RPMI7951 (cell line): ENCODE measurements around a stretch of chr22.

DNA sequence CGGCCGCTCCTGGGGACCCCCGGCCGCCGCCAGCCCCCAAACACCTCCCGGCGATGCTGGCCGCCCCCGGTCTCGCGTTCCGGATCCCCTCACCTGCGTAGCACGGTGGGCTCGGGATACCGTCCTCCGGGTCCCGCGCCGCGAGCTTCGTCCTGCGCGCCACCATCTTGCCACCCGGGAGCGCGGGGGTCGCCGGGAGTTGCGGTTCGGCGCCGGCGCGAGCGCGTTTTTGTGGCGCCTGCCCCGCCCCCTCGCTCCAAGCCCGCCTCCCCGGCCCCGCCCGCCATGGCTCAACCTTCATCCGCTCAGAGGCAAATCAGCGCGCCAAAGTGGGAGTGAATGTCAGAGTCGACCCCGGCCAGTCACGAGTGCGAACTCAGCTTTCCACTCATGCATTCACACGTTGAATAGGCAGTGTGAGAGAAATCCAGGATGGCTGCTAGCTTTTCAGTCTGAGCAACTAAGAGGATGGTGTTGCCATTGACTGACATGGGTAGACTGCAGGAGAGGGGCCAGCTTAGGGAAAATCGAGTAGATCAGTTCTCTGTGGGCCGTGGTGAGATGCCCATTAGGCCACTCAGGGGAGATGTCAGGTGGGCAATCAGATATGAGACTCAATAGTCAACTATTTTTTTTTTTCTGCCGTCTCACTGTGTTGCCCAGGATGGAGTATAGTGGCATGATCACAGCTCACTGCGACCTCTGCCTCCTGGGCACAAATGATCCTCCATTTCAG lies 28.2 kb downstream of the SERHL2 start:
- RAMPAGE, long total RNA = no peak

- RAMPAGE, long total RNA = no peak
Observed at GRCh38 chr22:42649933-42650251, 700 bp upstream of the CYB5R3 start.

DNA sequence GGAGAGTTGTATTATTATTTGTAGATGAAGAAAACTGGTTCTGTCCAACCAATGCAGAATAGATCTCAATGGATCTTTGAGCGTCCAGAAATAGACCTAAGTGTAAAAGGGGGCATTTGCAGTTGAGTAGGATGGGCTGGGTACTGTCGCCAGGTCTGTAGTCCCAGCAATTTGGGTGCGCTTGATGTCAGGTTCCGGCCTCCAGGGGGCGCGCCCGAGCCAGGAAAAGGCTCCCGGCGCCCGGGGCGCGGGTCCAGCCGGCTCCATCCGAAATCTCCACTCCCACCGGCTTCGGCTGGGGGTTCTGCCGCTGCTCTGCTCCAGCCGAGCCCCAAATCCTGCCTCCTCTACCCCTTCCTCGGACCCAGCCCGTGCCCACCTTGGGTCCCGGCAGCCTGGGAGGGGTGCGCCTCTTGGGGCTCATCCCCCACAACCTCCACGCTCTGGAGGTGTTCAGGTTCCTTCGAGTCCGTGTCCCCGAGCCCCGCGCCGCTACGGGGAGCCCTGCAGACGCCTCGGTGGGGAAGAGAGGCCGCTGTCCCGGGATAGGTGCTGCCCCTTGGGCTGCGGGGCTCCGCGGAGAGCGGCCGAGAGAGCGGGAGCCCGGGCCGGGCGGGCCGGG lies 12.9 kb upstream of the CYB5R3 start:
- RAMPAGE, long total RNA = no peak

- RAMPAGE, long total RNA = no peak
Observed at GRCh38 chr22:42662573-42662886, 13.3 kb upstream of the CYB5R3 start.

- RAMPAGE, long total RNA = no peak
Observed at GRCh38 chr22:42718605-42719544, 1.8 kb downstream of the A4GALT start.

GRCh38 chr22:42800944-42801459 lies 56.1 kb downstream of the ARFGAP3 start:
- RAMPAGE, long total RNA = no peak

DNA sequence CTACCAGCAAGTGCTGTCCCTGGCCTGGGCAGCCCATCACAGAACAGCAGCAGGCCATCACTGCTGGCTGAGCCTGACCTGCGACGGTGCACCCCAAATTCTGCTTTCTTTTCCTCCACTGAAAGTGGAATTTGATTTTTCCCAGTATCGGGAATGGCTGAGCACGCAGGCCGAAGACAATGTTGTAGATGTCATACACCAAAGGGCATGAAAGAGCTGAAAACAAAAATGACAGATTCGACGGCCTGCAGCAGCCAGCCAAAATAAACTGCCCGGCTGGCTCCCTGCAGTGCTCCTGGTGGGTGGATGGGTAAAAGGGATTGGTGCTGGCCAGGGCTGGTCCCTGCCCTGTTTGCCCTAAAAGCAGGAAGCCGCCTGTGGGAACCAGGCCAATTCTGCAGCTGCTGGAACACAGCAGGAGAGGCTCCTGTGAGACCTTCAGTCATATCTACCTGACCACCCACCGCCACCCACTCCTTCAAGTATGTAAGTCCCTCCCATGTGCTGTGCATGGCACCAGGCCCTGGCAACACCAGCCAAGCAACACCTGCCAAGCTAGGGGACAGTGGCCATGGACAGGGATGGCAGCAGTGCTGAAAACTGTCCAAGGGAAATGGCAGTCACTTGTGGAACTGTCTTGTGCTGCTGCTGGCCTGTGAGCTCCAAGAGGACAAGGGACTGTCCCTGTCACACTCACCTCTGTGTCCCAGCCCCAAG lies 48.6 kb upstream of the ARFGAP3 start:
- RAMPAGE, long total RNA = no peak

- RAMPAGE, long total RNA = no peak
Observed at GRCh38 chr22:42930746-42931900, 74.0 kb upstream of the ARFGAP3 start.

GRCh38 chr22:42932176-42932456 lies 75.0 kb upstream of the ARFGAP3 start:
- RAMPAGE, long total RNA = no peak

- RAMPAGE, long total RNA = no peak
Observed at GRCh38 chr22:42977170-42978198, 37.5 kb downstream of the PACSIN2 start.

DNA sequence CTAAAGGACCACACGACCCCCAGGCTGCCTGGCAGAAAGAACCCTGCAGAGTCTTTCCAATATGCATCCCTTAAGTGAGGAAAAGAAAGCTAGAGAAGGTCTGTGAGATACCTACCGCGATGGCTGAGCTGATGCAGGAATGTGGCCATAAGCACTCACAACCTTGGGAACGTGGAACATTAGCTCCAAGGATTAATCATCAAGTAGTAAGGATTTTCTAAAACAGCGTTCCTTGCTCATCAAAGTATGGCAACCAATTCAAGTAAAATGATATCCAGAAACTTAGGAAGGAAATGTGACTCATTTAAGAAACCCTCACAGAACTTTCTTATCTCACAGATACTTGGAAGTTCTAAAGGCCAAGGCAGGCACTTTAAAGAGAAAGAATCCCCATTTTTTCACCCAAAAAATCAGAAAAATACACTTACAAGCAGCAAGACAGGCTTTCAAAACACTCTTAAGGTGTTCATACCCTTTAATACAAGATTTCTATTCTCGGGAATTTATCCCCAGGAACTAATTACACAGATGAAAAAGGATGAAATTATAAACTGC lies 12.7 kb downstream of the PACSIN2 start:
- RAMPAGE, long total RNA = no peak

- RAMPAGE, long total RNA = no peak
Observed at GRCh38 chr22:43028145-43028857, 13.4 kb upstream of the PACSIN2 start.

DNA sequence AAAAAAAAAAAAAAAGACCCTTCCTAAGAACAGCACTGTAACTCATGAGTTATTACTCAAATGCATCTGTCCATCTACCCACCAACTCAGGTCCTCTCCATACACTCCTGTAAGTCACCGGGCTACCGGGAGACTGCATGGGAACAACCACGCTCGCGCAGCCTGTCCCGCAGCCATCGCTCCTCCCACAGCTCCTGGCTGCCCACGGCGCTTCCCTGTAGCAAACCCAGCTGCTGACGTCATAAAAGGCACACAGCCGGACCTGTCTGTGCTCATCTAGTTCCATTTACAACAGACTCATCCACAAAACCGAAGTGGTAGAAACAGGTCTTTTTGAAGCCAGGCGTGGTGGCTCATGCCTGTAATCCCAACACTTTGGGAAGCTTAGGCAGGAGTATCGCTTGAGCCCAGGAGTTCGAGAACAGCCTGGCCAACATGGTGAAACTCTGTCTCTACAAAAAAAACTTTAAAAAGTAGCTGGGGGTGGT lies 23.4 kb upstream of the PACSIN2 start:
- RAMPAGE, long total RNA = no peak

- RAMPAGE, long total RNA = no peak
Observed at GRCh38 chr22:43139304-43139662, 3.9 kb downstream of the MCAT start.

DNA sequence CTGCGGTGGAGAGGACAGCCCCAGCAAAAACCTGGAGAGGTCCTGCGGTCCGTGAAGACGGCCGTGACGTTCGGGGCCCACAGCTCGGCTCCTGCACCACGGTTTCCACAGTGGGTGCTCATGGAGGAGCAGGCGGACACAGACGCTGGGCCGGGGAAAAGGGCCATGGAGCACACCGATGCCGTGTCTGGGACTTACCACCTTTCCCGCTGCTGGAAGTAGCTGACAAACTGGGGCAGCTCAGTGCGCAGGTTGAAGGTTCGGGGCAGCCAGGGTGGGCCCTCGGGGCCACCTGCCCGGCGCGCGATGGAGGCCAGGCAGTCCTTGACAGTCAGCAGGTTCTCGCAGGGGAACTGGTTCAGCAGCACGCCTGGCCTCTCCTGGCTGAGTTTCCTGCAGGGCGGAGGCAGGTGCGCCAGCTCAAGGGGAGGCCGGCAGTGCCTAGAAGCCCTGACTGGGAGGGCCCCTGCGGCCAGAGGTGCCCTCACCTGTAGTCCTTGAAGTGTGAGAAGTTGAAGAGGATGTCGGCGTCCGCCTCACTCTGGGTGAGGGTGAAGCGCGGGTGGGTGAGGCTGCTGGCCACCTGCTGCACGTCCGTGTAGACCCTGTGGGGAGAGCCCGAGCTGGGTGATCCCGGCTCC lies 12.8 kb downstream of the TTLL12 start:
- RAMPAGE, long total RNA = no peak

GRCh38 chr22:43188790-43189377 lies 1.9 kb upstream of the TTLL12 start:
- RAMPAGE, long total RNA = no peak

- RAMPAGE, long total RNA = no peak
Observed at GRCh38 chr22:43272177-43272739, 70.9 kb downstream of the SCUBE1 start.

DNA sequence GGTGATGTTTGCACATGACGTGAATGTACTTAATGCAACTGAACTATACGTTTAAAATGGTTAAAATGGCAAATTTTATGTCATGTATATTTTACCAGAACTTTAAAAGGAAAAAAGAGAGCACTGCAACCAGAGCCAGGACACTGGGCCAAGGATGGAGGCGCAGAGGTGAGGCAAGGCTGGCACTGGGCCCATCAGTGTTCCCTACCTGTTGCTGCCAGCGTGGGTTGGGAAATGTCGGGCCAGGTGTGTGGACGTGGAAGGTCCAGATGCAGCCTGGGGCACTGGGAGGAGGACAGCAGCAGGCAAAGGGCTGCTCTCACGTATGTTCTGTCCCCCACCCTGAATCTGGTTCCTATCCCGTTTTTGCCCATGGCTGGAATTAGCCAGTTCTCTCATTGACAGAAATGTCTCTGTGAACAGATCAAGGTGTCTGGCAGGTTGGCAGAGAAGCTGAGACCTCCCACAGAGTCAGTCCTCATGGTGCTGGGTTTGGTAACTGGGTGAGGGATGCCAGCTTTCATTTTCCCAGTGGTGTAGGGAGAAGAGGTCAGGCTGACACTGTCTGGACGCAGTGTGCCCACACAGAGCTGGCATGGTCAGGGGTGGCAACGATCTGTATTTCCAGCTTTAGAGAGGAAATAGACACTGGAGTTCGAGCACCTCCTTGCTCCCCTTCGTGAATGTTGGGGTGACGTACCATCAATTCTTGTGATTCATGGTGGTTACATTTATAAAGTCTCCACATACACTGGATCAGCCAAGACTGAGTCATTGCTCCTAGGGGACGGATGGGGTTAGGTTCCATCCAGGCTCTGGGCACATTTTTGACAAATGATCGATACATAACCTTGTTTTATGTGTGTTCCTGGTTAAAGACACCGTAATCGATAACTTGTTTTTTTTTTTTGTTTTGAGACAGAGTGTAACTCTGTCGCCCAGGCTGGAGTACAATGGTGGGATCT lies 4.3 kb upstream of the PNPLA3 start:
- RAMPAGE, long total RNA = no peak

GRCh38 chr22:44026538-44027772 lies 2.9 kb downstream of the PARVB start:
- RAMPAGE, long total RNA = no peak

DNA sequence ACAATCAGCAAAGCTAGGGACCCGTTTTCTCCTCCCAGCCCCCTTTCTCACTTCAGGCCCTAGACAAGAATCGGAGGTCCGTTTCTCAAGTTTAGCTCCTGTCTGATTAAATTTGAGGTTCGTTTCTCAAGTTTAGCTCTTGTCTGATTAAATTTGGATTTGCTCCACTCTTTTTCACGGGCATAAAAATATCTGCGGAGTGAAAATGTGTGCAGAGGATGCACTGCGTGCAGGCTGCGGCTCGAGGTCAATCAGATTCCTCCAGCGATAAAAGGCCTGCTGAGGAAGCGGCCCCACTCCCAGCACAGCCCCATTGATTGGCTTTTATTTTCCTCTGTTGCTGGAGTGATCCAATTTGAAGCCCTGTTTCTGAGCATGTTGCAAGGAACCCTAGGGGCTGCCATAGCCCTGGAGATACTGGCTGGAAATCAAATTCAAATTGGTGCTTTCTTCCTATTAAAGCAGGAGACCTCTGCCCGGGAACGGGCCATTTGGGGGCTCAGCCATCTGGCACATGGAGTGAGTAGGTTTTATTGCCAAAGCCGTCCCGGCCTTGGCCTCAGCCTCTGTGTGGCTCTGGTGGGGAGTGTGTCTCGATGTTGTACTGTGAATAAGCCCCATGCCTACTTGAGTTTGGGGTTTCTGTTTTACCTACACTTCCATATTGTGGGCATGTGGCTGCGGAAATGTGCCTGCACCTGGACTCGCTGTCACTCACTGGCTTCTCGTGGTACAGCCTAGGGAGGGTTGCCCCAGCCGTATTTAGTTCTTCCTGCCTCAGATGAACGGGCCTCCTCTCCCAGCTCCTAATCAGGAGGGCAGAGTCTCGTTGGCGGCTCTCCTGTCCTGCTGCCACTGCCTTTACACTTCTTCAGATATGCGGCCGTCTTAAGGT lies 25.4 kb downstream of the PARVB start:
- RAMPAGE, long total RNA = no peak